Fibroblast of the aortic adventitia (primary cell): ENCODE measurements around a stretch of chr1.

DNA sequence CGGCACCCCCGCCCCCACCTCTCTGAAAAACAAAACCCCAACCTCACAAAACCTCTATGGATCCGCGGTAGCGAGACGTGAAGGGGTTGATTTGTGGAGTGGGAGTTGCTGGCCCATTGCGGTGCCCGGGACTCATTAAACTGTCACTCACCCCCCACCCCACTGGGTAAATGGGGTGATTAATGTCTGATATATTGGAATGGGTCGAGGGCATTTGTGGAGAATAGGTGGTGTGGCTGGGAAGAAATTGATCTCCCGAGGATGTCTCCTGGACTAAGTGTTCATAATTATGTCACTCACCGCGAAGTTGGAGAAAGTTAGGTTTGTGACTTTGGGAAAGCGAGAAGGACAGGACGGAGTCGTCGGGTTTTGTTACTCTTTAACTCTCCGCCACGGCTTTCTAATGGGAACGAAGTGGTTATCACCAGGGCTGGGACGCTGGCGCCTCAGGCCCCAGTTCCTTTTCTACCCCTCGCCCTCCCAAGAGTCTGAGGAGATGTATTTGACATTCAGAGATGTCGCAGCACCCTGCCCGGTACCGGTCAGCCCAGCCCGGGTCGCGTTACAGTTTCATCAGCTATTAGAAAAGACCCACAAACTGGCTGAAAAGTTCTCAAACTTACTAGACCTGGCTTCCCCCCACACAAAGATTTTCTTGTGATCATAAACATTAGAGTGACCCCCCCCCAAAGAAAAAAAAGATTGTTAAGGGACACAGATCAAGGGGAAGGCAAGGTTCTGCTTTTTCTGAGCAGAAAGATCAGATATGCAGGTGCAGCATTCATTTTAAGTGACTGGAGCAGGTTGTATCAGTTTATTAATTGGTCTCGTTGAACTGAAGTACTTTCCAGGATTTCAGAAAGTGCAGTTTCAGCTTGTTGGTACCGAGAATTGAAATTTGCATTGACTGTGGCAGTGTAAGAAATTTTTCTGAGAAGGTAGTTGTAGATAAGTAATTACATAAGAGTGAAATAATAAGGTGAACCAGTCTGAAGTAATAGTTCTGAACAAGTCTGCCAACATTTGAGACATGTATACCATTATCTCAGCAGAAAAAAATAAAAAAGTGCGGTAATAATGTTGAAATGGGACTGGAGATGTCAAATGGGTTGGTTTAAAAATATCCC lies 964 bp upstream of the ZBTB18 start:
- CAGE, long polyA plus RNA, result no peak

- CAGE, long polyA plus RNA, result no peak
These were observed 978 bp downstream of the ZBTB18 start for GRCh38 chr1:244052056-244052465.

DNA sequence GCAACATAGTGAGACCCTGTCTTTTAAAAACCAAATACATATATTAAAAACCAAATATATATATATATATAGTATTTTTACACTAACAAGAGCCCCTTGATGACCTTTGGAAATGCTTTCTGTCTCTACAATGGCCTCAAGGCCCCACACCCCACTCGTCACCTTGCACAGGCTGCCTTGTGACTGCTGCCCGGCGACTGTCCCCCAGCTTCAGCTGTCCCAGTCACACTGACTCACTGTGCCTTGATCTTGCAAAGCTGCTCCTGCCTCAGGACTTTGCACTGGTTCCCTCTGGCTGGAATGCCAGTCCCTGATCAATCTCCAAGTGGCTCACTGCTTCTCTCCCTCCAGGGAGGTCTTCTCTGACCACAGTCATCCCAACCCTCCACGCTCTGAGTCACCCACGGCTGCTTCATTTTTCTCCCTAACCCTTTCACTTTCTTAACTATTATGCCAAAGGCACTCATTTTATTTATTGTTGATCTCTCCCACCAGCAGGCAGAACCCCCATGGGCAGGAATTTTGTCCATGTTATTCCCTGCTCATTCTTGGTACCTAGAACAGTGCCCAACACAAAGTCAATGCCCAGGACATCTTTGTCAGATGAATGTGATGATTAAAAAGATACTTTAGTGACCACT lies 53.2 kb downstream of the ZBTB18 start:
- CAGE, long polyA plus RNA, result no peak

DNA sequence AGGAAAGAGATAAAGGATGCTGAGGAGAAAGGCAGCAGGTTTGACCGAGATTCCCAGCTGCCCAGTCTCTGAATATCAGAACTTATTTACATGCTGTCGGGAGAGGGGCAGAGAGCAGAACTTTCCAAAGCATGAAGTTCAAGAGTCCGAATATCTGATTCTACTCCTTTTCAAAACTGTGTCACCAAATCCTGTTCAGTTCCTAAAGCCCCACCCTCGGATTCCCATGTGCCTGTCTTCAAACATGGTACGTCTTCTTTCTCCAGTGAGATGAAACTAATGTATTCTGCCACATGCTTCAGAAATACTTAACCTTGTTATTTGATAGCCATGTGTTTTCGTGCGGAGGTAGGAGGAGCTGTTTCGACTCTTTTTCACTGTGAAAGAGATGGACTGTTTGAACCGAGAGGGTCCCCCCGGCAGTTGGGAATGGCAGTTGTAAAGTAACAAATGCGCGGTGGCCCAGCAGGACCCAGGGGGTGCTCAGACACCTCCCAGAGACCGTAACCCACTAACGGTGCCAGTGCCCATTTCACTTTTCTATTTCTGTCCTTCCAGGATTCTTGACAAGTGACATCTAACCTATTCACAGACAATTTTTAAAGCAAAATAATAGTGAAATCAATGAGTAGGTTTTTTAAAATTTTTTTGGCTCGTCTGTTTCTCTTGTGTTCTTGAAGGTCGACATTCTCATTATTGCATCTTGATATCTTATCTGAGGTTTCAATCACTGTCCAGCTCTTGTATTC lies 67.2 kb downstream of the ZBTB18 start:
- CAGE, long polyA plus RNA, result no peak

DNA sequence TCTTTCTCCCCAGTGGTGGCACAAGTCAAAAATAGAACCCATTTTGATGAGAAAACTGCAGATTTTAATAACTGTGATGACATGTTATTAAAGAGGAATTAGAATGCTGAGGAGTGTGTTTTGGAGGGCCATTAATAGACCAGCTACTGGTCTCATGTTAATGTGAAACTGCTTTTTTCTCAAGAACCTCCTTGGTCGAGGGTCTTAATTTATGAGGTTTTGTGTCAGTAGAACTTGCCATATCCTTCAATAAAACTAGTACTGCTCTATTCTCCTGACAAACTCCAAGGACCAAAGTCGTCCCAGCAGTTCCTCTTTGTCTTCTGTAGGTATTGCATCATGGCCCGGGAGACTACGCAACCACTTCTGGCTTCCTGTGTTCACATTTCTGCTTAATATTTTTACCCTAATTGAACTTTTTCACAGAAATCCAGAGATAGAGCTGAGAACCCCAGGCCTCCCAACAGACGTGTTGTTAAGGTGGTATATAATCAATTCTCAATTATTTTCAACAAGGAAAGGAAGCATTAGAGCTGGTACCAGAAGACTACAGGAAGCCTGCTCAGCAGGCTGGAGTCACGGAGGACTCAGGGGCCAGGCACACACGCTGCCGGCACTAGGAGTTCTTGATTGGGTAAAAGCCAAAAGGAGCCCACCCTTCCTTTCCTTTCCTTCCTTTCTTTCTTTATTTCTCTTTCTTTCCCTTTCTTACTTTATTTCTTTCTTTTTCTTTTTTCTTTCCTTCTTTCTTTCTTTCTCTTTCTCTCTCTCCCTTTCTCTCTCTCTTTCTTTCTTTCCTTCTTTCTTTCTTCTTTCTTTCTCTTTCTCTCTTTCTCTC lies 127.9 kb upstream of the C1orf100 start:
- CAGE, long polyA plus RNA, result no peak

GRCh38 chr1:244269287-244269574 lies 83.2 kb upstream of the C1orf100 start:
- CAGE, long polyA plus RNA, result no peak

- CAGE, long polyA plus RNA, result no peak
These were observed 29.6 kb upstream of the C1orf100 start for GRCh38 chr1:244322679-244323459.

GRCh38 chr1:244348646-244349508 lies 3.6 kb upstream of the C1orf100 start:
- CAGE, long polyA plus RNA, result no peak

DNA sequence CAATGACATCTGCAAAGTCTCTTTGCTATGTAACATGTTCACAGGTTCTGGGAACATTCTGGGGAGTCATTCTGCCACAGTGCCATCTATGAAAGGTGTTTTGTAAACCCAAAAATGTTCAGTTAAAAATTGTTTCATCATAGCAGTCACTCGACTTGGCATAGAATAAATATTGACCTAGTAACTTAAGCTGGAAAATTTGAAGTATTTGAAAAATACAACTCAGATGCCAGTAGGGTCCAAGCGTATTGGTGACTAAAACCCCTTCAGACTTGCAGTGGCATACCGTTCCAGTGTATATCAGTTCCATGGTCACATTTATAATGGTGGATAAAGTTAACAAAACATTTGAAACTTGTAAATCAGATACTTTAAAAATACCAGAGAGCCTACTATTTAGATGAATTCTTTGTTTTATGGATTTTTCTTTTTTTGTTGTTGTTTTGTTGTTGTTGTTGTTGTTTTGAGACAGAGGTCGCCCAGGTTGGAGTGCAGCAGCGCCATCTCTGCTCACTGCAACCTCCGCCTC lies 6.9 kb downstream of the DESI2 start:
- CAGE, long polyA plus RNA, result no peak

- CAGE, long polyA plus RNA, result no peak
These were observed 913 bp upstream of the COX20 start for GRCh38 chr1:244834653-244834836.

DNA sequence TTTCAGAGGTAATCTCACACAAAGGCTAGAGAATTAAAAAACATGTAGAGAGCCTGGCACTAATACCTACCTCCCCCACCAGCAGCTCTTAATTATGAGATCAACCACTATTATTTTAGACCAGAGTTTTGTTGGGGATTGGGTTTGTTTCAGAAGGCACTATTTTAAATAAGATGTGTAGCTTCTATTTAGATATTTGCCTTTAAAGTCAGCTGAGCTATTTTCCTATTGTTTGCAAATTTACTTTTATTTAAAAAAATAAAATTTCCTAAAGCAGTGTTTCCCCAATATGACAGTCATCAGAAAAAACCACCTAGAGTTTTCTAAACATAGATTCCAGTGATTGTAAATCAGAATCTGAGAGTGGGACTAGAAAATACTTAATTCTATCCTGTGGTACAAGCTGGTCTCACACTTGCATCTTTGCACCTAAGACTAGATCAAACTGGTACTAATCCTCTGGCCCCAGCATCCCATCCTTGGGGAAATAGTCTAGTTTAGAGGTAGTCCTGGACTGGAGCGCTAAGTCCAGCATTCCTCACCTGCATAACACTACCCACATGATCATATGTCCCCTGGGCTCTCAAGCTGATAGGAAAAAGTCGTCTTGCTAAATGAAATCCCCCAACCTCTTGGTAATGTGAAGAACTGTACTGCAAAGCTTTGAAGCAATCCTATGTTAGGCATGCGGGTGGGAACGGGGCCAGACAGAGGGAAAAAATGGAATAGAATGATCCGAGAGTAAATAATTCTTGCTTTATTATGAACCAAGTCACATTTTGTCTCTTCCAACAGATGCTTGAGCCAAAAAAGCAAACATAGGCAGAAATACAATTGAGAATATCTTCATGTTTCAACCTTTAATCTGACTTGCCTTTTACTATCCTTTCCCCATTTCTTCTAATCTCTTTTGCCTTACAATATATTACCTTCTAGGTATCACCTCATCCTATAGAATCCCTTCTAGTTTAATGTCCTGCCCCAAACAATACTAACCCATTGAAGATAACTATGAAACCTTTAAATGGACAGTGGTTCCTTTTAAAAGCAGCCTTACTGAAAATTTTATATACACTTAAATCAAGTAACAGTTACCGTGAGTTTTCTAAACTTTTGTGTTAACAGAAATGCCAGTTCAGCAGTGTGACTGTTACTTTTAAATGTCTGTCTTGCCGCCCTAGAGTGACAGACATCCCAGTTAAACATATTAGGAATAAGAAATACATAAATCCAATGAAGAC lies 4.9 kb downstream of the COX20 start:
- CAGE, long polyA plus RNA, result no peak

- CAGE, long polyA plus RNA, result no peak
These were observed 979 bp downstream of the HNRNPU start for GRCh38 chr1:244863315-244863813.

GRCh38 chr1:244920899-244921497 lies 48.5 kb upstream of the EFCAB2 start:
- CAGE, long polyA plus RNA, result no peak

DNA sequence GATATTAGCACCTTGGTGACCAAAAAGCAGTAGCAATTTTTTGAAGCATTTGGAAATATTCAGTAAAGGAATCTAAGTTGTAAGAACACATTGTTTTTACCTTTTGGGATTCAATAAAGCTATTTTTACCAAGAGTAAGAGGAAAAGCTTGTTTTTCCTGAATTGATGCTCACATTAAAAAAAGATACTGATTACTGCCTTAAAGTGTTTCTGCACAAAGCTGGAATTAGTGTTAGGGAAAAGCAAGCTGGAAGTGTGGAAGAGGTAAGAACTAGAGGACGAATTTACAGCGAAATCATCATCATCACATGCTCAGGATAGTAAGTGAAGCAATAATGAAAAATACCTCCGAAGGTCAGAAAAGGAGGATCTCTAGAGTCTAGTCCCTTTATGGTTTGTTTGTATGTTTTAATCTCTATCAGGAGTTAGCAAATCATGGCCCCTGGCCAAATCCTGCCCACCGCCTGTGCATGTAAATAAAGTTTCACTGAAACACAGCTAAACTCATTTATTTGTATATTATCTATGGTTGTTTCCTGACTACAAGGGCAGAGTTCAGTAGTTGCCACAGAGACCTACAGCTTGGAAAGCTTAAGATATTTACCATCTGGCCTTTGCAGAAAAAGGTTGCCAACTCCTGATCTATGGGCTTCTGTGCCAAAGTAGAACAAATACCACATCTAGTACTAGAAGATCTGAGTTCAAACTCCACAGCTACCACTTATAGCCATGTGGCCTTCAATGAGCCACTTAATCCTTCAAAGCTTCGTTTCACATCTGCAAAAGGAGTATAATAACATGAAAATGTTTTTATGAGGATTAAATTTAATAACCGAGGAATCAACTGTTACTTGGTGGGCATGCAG lies 91.2 kb downstream of the EFCAB2 start:
- CAGE, long polyA plus RNA, result no peak

- CAGE, long polyA plus RNA, result no peak
These were observed 69.3 kb upstream of the KIF26B start for GRCh38 chr1:245085422-245086034.

DNA sequence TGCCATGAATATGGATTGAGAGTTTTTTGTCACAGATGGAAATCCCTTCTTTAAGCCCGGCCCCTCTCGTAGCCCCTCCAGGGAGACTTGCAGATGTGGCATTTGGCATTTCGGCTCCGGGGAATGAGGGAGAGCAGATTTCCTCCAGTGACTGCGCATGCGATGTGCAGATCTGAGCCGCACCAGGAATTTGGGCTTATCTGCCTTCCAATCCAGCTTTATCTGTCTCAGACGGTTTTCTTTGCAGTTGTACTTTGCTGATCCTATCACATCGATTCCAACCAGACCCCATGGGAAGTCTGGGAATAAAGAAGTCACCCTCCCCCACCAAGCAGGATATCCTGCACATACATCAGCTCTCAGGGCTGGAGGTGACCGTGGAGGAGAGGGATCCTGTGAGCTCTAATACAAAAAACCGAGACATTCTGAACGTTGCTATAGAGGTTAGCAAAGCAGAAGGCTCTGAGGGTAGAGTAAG lies 11.7 kb downstream of the KIF26B start:
- CAGE, long polyA plus RNA, result no peak

DNA sequence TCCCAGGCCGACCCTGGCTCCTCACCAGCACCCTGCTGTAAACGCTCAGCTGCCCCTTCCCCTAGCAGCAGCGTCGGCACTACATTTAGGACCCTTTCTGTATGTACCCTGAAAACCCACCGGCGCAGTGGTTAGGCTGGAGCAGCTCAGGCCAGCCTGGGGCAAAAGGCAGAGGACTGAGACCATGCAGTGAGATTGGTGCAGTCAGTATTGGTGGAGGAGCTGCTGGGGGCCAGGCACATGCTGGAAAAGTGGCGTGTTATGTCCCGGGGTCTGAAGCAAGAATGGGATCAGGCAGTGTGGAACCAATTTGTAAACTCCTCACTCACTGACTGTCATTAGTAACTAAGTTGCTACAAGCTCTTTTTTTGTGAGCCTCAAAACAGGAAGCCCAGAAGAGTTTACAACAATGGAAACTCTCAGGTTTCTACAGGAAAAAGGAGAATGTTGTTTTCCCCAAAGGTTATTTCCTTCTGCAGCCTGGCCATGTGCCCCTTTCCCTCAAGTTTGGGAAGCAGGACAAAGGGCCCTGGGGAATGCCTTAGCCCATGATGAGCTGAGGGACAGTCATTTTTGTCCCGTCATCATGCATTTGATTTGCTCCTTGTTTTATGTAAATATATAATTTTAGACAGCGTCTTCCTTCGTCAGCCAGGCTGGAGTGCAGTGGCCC lies 395.8 kb downstream of the KIF26B start:
- CAGE, long polyA plus RNA, result no peak

DNA sequence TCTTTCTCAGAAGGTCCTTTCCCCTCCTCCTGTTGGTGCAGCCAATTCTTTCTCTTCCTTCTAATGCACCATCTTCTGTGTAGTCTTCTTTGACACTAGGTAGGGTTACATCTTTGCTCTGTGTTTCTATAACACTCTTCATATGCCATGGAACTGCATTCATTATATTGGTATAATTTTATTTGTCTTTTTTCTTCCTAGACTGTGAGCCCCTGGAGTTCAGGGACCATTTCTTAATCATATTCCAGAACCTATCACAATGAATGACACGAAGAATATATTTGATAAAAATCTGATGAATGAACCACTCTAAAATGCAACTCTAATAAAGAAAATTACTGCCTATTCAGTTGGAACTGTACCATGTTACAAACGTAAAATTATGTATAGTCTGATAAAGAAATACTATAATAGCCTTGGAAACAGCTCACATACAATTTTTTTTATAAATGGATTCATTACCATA lies 398.2 kb downstream of the SMYD3 start:
- CAGE, long polyA plus RNA, result no peak

- CAGE, long polyA plus RNA, result no peak
These were observed 389.8 kb downstream of the SMYD3 start for GRCh38 chr1:246116939-246118043.

DNA sequence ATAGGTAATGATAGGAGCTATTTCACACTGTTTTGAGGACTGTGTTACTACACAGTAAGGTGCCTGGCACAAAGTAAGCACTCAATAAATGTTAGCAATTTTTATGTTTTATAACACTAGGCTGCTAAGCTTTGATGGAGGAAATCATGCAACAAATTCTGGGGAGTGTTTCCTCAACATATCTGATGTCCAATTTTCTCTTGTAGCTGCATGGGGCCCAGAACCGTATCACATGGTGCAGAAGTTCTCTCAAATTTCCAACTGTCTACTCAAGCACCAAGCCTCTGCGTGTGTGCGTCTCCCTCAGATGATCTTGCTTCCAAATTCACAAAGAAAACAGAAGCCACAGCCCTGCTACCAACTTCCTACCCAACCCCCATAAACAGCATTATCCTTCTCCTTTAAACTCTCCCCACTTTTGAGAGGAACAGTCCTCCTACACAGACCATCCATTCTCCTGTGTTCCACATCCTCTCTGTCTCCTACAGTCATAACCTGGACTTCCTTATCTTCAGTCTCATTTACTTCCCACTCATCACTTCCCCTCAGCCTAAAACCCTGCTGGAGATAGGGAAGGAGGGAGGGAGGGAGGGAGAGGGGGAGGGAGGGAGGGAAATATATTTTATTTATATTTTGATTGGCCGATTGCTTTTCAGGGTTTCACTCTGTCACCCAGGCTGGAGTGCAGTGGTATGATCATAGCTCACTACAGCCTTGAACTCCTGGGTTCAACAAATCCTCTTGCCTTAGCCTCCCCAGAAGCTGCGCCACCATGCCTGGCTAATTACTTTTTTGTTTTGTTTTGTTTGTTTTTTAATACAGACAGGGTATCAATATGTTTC lies 354.0 kb downstream of the SMYD3 start:
- CAGE, long polyA plus RNA, result no peak